Hair follicle dermal papilla cell (primary cell): Measurements from ENCODE around the genes C4orf3, PRDM5 and TNIP3.

DNA sequence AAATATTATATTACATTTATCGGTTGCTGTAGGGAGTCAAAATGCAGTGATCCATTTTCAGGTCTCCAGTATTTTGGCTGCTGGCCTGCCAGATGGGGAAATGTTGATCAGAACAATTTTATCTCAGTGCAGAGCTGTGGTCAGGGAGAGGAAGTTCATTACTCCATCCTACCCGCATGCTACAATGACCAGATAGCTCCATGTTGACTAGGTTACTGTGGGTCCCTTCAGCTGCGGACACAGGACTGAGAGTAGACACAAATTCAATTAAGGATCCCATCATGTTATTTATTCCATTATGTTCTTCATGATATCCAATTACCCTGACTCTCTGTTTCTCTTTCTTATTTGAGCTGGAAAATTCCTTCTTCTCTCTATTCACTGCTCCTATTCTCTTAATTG lies 16.3 kb downstream of the SYNPO2 start:
- CAGE, long polyA plus RNA = no peak

GRCh38 chr4:118959687-118960055 lies 71.0 kb downstream of the SYNPO2 start:
- CAGE, long polyA plus RNA = no peak

GRCh38 chr4:118969417-118969768 lies 80.7 kb downstream of the SYNPO2 start:
- CAGE, long polyA plus RNA = no peak

- CAGE, long polyA plus RNA = no peak
Measured at GRCh38 chr4:118984353-118985025, 95.8 kb downstream of the SYNPO2 start.

DNA sequence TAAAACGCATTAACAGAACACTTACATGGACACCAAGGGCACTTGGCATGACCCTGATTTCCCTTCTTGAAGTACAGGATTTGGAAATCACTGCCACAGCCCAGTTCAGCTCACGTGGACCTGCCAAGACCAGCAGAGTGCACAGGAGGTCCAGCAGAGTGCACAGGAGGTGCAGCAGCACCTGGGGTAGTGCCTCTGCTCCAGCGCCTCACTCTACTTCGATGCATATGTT lies 122.3 kb downstream of the SYNPO2 start:
- CAGE, long polyA plus RNA = no peak

GRCh38 chr4:119151047-119151685 lies 15.5 kb downstream of the MYOZ2 start:
- CAGE, long polyA plus RNA = no peak

DNA sequence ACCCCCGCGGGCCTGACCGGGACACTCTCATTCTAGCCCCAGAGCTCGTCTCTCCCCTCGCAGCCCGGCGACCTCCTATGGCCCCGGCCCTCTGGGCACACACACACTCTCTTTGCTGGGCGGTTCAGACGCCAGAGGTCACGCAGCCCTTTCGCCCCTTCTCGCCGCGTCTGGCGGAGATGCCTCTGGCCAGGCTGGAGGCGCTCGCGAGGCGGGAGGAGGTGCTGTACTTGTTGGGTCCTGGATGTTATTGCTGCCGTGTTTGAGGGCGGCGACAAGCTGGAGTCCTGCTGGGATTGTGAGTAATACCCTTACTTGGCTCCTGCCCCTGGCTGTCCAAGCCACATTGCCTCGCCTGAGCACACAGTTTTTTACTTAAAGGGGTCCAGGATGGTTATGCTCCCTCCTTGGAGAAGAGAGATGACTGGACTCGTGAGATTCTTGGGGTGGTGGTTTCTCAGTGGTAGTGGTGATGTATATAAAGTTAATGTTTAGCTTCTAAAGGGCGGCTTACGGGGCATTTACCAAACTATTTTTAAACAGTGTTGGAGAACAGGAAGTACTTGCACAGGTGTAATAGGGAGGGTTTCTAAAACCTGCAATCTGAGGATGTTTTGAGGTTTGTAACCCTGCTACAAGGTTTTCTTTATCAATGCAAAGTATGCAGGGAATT lies 544 bp downstream of the USP53 start:
- CAGE, long polyA plus RNA = no peak

- CAGE, long polyA plus RNA = no peak
Measured at GRCh38 chr4:119221192-119221865, 8.8 kb downstream of the USP53 start.

DNA sequence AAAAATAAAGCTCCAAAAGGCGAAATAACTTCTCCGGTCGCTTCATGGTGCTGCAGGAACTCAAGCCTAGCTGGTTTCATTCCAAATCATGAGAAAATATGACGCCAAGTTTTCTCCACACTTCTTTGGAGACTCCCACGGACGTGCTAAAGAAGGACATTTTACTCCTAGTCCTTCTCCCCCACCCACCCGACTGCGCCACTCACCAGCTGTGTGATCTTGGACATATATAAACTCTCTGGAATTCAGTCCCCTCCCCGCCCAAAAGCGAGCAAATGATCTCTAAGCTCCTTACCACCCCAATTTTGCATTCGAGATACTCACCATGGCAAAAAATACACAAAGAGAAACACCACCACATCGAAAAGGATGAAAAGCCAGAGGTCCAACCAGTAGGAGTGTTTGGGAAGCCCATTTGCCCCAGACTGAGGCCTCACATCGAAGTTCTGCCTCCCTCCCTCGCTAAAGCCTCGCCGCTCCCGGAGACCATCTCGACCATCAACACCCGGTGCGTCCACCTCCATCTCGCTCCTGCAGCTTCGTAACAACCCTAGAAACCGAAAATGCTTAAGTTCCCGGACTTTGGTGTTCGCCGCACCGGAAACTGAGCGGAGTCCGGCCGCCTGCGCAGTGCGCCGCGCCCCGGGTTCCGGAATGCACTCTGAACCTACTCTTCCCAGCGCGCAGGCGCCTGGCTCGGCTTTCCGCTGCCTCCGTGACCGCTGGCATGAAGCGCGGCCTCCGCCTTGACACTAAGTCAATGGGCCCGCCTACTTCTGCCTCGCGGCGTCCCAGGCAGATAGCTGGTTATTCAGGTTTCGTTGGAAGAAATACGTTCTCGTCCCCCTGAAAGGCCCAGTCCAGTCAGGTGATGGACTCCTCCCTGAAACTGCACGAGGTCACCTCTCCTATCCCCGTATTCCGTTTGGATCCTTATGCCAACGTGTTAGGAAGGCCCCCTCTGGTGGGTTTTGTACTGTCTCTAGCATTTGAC lies at the start of gene C4orf3:
Gene C4orf3, minus strand, starts transcription at position 634 of the 994 bp plus-strand sequence.
- CAGE, long polyA plus RNA = no peak

DNA sequence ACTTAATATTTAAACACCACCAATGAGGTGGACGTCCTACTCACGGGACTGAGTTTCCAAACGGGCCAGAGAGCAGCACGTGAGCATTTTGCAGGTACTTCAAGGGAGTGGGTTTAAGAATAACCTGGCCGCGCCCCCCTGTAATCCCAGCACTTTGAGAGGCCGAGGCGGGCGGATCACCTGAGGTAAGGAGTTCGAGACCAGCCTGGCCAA lies 467 bp upstream of the C4orf3 start:
- CAGE, long polyA plus RNA = no peak

- CAGE, long polyA plus RNA = no peak
Measured at GRCh38 chr4:119454014-119454695, 132.2 kb upstream of the FABP2 start.

GRCh38 chr4:119498486-119499165 lies 130.0 kb downstream of the PDE5A start:
- CAGE, long polyA plus RNA = no peak

- CAGE, long polyA plus RNA = no peak
Measured at GRCh38 chr4:119524980-119525722, 103.5 kb downstream of the PDE5A start.

GRCh38 chr4:119939285-119939698 lies 127.4 kb downstream of the MAD2L1 start:
- CAGE, long polyA plus RNA = no peak

- CAGE, long polyA plus RNA = no peak
Measured at GRCh38 chr4:120922498-120923460, at the start of gene PRDM5. PRDM5 (minus strand) TSS chr4:120922726.

GRCh38 chr4:121156643-121157471 lies 7.3 kb downstream of the TNIP3 start:
- CAGE, long polyA plus RNA = no peak

GRCh38 chr4:121163810-121164529 lies at the start of gene TNIP3:
TNIP3 (minus strand) TSS chr4:121164321.
- CAGE, long polyA plus RNA = no peak

GRCh38 chr4:121813432-121814101 lies 10.1 kb downstream of the CCNA2 start:
- CAGE, long polyA plus RNA = no peak

- CAGE, long polyA plus RNA = no peak
Measured at GRCh38 chr4:121817200-121818492, 6.0 kb downstream of the CCNA2 start.

- CAGE, long polyA plus RNA = no peak
Measured at GRCh38 chr4:122002763-122003314, 51.0 kb upstream of the TRPC3 start.